Spleen (tissue), 7 donors: ENCODE data around the genes TSPY1 and RBMY1F.

DNA sequence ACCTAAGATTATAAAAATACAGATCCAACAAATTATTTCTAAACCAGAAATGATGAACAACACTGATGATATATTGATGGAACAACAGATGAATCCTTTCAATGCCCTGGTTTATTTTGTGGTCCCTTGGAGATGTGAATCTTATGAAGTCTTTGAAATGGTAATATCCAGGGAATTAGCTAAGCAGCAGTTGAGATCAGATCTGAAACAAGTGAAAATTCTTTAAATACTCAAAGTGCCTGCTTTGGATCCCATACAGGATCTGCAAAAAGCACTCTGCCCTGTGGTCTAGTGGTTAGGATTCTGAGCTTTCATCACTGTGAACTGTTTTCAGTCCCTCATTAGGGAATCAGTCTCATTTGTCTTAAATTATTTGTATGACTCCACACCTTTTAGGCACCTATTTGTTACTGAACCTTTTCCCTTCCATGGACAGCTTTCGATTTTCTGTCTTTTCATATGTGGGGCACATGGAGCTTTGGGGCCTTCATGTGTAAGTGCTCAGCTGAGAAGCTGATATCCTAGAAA is 211.3 kb upstream of the TGIF2LY start:
- PRO-cap, 4 experiments: peak in 4 of 4 experiments; most common plus-strand start position 280 of the sequence (in 4)
- RAMPAGE, long total RNA, 4 experiments: no peak in any of the 4 experiments

GRCh38 chrY:7280274-7280820 is 368.8 kb upstream of the AMELY start:
- PRO-cap, 4 experiments: no peak in any of the 4 experiments
- RAMPAGE, long total RNA, 4 experiments: no peak in any of the 4 experiments

- PRO-cap, 4 experiments: no peak in any of the 4 experiments
- RAMPAGE, long total RNA, 4 experiments: no peak in any of the 4 experiments
Observed at GRCh38 chrY:9466531-9467146, at the start of gene TSPY1. Gene TSPY1, plus strand, starts transcription at chrY:9466955.

GRCh38 chrY:11214644-11215177 is 1486.3 kb upstream of the USP9Y start:
- PRO-cap, 4 experiments: no peak in any of the 4 experiments
- RAMPAGE, long total RNA, 4 experiments: start-site peak on the minus strand in 1 of 4 experiments, at chrY:11214972-11215018 at its widest, 28 reads per replicate

- PRO-cap, 4 experiments: no peak in any of the 4 experiments
- RAMPAGE, long total RNA, 4 experiments: no peak in any of the 4 experiments
Observed at GRCh38 chrY:12600447-12600790, 100.6 kb upstream of the USP9Y start.

GRCh38 chrY:13704973-13705615 is 1.4 kb downstream of the TMSB4Y start:
- PRO-cap, 4 experiments: no peak in any of the 4 experiments
- RAMPAGE, long total RNA, 4 experiments: no peak in any of the 4 experiments

DNA sequence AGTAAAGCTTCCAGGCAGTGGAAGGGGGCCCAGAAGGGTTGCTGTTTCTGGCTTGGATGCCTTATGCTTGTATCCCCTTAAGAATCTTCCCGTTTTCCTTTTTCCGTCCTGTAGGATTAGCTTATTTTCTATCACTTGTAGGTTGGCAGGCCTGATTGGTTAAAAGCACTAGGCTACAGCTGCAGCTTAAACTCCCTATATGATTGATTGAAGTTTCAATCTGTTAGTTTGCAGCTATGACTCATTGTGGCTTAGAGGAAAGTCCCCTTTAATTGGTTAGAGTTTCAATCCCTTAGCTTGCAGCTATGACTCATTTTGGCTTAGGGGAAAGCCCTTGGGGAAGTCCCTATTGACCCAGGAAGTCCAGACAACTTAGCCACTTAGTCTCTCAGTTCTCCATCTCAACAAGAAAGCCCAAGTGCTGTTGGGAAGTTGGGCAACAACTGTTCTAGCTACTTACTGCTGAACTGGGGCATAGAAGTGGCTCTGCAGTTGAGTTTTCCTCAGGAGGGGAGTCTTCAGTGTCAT is 183.6 kb upstream of the NLGN4Y start:
- PRO-cap, 4 experiments: no peak in any of the 4 experiments
- RAMPAGE, long total RNA, 4 experiments: no peak in any of the 4 experiments

DNA sequence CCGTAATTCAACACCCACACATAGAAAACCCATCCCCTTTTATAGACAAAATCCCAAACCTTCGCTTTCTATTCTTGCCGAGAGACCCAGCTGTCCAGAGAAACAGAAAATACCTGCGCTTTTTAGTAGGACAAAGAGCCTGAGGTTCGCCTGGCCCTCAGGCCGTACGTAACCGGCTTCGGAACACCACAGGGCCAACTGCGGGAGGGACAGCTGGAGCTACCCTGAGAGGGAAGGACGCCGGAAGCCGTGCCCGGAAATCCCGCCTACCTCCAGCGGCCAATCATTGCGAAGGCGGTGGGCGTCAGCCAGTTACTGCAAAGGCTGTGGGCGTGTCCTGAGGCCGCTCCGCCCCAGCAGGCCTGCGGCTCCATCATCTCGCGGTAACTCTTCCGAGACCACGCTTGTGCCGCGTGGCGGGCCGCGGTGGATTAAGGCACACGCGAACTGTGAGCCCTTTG is at the start of gene RBMY1F:
Gene RBMY1F, minus strand, starts transcription at position 202 of the 461 bp plus-strand sequence.
- PRO-cap, 4 experiments: no peak in any of the 4 experiments
- RAMPAGE, long total RNA, 4 experiments: no peak in any of the 4 experiments